Sciatic nerve (tissue), 1 donor: ENCODE results near the gene TYRO3.

GRCh38 chr15:41482074-41482942 is 11.4 kb upstream of the ITPKA start:
- PRO-cap, result no peak

DNA sequence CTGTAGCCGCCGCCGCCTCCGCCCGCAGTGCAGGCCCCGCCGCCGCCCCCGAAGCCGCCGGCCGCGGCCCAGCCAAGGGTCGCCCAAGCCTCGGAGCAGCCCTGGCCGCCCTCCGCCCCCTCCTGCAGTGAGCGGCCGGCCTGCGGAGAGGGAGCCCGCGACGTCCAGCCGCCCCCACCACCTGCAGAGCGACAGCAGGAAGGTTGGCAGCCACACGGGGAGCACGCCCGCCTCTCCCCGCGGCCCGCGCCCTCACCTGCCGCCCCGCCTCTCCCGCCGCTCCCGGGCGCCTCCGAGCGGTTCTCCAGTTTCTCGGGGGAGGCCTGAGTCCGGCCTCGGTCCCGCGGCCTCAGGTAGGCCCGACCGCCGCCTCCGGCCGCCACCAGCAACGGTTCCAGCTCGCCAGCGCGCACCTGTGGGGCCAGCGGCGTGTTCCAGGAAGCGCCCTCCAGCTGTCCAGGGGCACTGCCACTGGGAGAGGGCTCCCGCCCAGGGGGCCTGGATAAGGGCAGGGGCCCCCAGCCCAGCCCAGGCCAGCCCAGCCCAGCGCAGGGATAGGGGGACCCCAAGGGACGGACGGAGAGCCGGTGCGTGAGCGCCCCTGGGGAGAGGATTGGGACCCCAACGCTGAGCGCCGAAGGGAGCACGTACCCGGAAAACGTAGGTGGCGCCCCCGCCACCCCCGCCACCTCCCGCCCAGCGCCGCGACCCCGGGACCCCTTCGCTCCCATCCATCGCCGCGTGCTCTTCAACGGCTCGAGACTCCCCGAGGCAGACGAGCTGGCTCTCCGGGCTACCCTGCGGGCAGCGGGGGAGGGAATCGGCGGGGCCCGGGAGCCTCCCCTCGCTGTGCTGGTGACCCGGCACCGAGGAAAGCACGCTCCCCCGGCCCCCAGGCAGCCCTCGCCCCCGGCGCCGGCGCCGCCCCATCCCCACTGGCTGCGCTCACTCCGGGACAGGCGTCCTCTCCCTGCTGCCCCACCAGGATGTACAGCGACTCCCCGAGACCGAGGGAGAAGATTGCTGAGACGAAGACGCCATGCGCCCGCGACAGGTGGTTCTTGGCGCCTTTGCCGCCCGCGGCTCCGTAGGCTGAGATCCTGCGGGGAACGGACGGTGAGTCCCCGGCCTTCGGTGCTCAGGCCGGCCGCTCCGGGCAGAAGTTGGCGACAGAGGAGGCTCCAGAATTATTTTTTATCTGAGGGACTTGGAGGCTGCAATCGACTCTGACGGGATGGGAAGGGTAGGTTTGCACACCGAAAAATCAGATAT is 2.0 kb downstream of the LTK start:
- PRO-cap, result no peak

GRCh38 chr15:41520323-41521115 is 6.9 kb upstream of the LTK start:
- PRO-cap, result no peak

GRCh38 chr15:41558398-41559417 is at the start of gene TYRO3:
TYRO3 (plus strand) TSS chr15:41559212.
- PRO-cap, result unidirectional peak, plus-strand start at chr15:41558518; bidirectional peak, plus-strand start at chr15:41559022, minus-strand start at chr15:41559110

DNA sequence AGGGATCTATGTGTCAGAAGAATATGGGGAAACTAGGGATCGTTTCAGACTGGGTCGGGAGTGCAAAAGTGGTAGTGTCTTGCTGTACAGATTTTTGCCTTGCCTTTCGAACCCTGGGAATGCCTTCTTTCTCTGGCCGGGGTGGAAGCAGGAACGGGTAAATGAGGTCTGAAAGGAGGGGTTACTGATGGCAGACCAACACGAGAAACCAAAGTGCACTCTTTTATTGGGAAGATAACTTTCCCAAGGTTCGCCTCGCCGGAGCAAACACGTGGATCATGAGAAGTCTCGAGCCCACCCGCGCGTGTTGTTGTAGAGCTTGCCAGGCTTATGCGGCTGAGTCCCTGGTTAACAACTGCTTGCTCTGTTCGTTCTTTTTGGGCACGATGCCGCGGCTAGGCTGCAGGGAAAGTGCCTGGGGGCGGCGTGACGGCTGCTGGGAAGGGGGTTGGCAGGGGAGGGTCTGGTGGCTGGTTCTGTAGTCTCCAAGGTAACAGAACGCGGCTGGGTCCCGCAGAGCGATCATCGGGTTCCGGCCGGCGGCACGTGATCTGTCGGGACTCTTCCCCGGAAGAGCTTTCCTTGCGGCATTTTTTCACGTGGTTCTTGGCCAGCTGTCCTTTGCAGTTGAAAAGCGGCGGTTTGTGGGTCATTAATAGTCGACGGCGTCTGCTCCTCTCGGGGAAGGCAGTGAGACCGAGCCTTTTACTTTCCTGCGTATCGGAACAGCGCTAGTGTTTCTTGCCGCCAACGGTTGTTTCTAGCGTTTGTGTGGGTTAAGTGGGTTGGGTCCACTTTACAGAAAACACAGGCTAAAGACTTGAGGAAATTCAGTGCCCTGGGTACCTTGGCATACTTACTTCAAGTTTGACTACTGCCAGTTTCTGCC is 102.6 kb downstream of the TYRO3 start:
- PRO-cap, result bidirectional peak, plus-strand start at position 658 of the sequence, minus-strand start at position 527 of the sequence

GRCh38 chr15:41799078-41799627 is 24.9 kb downstream of the MAPKBP1 start:
- PRO-cap, result no peak

DNA sequence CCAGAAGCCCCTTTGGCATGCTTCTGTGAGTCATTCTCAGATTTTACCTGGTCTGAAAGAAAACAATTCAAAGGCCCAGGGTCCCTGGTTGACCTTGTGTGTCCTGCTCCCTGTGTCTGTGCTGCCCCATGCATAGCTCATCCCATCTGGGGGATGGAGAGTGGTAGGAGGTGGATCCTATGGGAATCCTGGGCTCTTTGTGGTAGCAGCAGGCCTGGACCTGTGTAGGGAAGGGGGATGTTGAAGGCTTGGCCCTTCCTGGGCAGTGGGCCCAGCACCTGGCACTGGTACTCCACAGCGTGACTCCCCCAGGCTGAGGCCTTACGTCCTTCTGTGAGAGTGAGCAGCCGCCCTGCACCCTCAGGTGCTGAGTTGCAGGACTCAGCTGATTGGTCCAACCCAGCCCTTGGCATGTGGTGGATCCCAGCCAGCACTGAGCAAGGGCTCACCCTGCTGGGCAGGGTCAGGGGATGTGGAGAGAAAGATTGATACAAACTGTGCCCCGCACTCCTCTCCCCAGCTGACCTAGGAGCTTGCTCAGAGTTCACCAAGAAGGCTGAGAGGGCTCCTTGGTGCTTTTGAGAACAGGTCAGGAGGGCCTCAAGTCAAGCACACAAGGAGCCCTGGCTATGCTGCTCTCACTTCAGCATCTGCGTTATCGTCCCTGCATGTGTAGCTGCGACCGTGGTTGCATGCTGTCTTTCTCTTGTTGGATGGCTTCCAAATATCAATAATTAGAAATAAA is 21.4 kb upstream of the JMJD7 start:
- PRO-cap, result no peak

GRCh38 chr15:41900556-41901575 is 7.0 kb upstream of the SPTBN5 start:
- PRO-cap, result no peak

DNA sequence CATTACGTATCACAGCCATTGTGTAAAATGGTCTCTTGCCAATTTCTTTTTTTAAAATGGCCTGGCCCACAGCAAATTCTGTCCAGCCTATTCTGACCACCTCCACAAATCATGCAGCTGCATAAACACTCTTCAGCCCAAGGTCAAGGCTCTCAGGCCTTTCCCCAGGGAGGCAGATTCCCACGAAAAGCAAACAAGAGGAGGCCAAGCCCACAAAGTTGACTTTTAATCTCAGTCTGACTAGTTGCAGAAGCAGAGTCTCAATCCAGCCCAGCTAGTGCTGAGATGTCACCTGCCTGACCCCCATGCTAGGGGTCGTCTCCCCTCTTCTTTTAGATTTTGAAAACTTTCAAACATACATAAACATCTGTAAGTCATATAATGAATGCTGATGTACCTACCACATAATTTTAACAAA is 26.4 kb upstream of the SPTBN5 start:
- PRO-cap, result no peak

DNA sequence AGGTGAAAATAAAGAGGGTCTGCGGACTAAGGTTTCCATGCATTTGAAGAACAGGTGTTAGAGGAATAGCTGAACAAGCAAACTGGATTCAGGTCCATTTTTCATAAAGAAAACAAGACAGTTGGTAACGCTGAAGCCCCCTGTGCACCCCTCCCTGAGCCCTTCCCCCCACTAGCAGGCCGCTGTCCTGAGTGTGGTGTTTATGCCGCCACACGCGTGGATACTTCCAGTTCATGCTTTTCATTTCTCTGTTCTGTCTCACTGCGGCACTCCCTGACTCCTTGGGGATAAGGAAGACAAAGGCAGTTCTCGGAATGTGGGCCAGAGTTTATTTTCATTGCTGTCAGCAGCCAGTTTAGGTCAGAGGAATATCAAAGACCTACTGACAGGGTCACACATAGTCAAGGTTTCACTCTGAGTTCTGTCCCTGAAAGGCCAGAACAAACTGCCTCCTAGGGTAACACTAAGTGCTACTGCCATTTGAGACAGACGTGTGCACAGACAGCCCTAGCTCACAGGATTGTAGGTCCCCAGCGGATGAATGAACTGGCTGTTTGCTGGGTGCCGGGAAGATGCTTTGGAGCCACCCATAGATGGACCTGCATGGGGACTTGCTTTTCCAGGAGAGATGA is 27.3 kb upstream of the SPTBN5 start:
- PRO-cap, result no peak

- PRO-cap, result no peak
These were observed 26.6 kb downstream of the EHD4 start for GRCh38 chr15:41945728-41946268.

DNA sequence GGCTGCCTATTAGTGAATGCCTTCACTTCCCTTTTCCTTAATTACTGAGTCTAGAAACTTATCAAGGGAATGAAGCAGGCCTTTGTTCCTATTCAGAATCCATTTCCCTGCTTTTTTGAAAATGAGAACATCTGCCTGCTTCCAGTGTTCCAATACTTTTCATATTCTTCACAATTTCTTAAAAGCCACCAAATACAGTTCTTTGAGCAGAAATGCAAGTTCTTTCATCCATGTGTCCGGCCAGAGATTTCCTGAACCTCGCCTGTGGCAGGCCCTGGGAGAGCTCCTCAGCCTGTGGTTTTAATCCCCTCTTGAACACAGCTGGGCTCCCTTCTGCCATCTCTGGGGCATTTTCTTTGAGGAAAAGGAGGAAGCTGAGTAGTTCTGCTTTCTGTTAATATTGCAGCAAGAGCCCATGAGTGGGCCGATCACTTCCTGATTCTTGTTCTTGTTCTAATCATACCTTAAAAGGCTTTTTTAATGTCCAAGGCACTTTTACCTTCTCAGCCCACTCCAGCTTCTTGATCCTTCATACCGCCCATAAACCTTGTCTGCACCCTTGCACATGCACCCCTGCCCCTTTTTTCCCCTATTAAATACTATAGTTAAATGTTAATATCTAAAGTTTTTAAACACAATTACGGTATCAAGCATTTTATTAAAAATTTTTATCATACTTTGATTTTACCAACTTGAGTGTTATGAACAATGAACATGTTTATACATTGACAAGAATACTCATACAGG is 4.5 kb downstream of the EHD4 start:
- PRO-cap, result no peak

GRCh38 chr15:42085246-42085533 is 9.2 kb downstream of the PLA2G4D start:
- PRO-cap, result no peak

- PRO-cap, result bidirectional peak, plus-strand start at chr15:42301278, minus-strand start at chr15:42301116
These were observed 27.9 kb upstream of the TMEM87A start for GRCh38 chr15:42301034-42301613.

DNA sequence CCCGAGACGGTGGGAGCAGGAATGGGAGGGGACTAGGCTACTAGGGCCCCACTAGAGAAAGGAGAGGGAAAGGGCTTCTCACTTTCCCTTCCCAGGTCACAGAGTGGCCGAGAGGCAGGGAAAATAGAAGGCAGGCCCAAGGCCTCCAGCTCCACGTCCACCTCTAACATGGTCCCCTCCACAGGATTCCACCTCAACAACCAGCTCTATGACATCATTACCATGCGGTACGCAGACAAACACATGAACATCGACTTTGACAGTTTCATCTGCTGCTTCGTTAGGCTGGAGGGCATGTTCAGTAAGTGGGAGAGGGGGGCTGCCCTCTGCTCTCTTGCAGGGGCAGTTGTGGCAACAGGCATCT is 51.4 kb downstream of the CAPN3 start:
- PRO-cap, result no peak

DNA sequence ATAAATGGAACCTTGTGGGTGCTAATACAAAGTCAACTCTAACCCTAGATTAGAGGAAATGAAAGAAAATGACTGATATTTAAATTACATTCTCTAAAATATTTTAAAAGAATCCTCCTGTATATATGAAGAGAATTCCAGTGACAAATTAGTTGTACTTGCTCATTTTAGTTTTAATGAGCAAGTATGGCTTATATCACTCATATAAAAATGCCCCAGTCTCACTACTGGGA is 49.2 kb downstream of the ZNF106 start:
- PRO-cap, result no peak

- PRO-cap, result no peak
These were observed 42.8 kb downstream of the ZNF106 start for GRCh38 chr15:42448034-42448697.

GRCh38 chr15:42622250-42622785 is 46.9 kb downstream of the STARD9 start:
- PRO-cap, result no peak

- PRO-cap, result no peak
These were observed 9.1 kb downstream of the CDAN1 start for GRCh38 chr15:42727505-42728524.

- PRO-cap, result no peak
These were observed 8.7 kb downstream of the TGM7 start for GRCh38 chr15:43293206-43293843.